HT1080 (cell line): ENCODE results near the genes VEGFB, PPP1R14B, PLCB3, CATSPERZ, ESRRA and NRXN2.

GRCh38 chr11:64203870-64205069 is 2.3 kb upstream of the FERMT3 start:
RAMPAGE:
- cytosol, long total RNA, result no peak
- long total RNA, result no peak
- nucleus, long total RNA, result no peak

DNA sequence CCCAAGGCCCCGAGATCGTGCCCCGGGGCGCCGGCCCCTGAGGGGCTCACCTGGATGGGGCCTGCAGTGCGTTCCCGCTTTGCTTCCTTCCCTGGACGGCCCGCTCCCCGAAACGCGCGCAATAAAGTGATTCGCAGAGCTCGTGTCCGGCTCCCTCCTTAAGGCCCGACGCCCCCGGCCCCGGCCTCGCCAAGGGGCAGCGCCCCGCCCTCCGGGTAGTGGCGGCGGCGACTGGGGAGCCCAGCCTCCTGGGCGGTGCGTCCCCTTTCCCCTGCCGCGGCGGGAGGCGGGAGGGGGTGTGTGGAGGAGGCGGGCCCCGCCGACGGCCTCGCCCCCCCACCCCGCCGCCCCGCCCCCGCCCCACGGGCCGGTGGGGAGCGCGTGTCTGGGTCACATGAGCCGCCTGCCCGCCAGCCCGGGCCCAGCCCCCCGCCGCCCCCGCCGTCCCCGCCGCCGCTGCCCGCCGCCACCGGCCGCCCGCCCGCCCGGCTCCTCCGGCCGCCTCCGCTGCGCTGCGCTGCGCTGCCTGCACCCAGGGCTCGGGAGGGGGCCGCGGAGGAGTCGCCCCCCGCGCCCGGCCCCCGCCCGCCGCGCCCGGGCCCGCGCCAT is at the start of gene VEGFB:
VEGFB (plus strand) TSS at position 441 of the 609 bp plus-strand sequence.
RAMPAGE:
- cytosol, long total RNA, result no peak
- long total RNA, result no peak
- nucleus, long total RNA, result no peak

DNA sequence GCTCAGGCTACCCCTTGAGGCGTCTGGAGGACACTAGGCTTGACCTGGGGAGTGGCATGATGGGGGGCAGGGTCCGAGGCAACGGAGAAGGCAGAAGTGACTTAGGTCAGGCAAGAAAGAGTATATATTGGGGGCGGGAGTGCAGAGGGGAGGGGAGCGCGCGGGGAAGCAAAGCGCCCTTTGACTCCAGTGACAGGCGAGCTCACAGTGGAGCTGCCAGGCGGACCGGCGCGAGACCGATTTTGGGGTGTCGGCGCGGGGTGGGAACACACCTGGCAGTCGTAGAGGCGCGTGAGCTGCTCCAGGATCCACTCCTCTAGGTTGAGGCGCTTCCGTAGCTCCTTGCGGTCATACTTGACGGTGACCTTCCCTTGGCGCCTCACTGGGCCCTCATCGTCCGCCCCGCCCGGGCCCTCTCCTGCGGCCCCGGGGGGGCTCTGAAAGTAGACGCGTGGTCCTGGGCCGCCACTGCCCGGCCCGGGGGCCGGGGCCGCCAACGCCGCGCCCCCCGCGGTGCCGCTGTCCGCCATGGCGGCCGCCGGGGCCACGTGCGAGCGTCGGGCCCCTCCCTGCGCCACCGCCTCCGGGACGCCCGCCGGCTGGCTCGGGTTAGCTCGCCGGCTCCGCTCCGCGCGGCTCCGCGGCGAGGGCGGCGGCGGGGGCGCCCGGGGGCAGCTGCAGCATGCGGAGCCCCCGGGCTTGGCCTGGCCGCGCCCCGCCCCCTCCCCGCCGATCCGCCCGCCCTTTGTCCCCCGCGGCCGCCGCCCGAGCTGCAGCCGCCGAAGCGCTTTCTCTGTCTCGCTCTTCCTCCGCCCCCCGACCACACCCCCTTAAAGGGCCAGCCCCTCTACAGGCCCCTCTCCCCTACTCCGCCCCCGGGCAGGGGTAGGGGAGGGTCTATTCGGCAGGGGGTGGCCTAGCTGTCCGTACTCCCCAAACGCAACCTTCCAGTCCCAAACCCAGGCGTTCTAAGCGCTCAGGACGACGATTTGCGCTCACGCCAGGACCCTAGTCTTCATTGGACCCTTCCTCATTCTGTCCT is at the start of gene PPP1R14B:
PPP1R14B (minus strand) TSS at position 800 of the 1,042 bp plus-strand sequence.
RAMPAGE:
- cytosol, long total RNA, result no peak
- long total RNA, result start-site peak on the minus strand centred at position 434 of the sequence, 106 bp wide, 84 reads
- nucleus, long total RNA, result no peak

DNA sequence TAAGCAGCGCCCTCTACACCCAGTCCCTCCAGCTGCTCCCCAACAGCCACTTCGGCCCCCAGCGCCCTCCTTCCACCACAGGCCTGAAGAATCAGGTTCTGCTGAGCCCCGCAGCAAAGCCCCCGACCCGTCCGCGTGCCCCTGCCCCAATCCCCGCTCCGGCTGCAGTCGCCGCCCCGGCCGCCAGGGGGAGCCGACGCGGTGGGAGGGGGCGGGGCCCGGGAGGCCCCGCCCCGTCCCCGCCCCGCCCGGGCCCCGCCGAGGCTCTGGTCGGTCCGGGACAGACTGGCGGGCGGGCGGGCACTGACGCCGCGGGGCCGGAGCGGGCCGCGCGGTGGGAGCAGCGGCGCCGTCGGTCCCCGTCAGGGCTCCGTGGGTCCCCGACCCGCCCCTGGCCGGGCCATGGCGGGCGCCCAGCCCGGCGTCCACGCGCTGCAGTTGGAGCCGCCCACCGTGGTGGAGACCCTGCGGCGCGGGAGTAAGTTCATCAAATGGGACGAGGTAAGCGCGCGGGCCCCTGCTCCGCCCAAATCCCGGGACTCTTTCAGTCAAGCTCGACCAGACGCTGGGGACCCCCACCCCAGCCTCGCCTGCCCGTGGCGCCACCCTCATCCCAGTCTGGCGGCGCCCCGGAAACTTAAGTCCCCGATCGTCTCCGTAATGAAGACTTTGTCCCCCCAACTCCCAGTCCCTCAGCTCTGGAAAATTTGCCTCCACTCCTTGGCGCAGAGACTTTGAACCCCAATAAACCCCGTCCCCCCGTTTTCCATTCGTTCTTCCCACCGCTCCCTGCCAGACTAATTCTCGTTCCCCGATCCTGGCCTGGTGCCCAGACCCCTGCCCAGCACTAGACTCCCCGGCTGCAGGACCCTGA is at the start of gene PLCB3:
PLCB3 (plus strand) TSS at position 283 of the 874 bp plus-strand sequence.
RAMPAGE:
- cytosol, long total RNA, result no peak
- long total RNA, result no peak
- nucleus, long total RNA, result no peak

RAMPAGE:
- cytosol, long total RNA, result no peak
- long total RNA, result no peak
- nucleus, long total RNA, result no peak
These were observed 16.5 kb downstream of the BAD start for GRCh38 chr11:64267873-64268370.

DNA sequence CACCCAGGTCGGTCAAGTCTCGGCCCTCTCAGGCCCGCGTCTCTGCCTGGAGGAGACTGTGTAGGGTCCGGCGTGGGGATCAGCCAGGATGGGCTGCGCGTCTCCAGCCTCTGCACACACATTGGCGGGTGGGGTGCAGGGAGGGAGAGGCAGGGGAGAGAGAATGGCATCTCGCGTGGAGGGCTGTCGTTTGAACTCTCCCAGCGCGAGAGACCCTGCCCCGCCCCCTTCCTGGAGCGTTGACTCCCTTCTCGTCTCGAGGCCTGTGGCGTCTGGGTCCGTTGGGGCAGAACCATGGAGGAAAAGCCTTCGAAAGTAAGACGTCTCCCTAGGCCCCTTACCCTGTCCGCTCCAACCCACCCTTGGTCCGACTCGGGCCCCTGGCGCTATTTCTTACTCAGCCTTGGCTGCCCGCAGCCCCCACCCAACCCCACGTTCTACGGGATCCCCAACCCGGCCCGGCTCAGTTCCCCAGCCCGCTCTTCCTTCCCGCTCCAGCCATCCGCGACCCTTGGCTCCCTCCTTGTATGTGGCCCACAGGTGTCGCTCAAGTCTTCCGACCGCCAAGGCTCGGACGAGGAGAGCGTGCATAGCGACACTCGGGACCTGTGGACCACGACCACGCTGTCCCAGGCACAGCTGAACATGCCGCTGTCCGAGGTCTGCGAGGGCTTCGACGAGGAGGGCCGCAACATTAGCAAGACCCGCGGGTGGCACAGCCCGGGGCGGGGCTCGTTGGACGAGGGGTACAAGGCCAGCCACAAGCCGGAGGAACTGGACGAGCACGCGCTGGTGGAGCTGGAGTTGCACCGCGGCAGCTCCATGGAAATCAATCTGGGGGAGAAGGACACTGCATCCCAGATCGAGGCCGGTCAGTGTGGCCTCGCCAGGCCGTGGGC is at the start of gene CATSPERZ:
CATSPERZ (plus strand) TSS at position 242 of the 899 bp plus-strand sequence.
RAMPAGE:
- cytosol, long total RNA, result start-site peak on the plus strand centred at position 576 of the sequence, 45 bp wide, 14 and 20 reads in 2 replicates
- long total RNA, result no peak
- nucleus, long total RNA, result no peak

DNA sequence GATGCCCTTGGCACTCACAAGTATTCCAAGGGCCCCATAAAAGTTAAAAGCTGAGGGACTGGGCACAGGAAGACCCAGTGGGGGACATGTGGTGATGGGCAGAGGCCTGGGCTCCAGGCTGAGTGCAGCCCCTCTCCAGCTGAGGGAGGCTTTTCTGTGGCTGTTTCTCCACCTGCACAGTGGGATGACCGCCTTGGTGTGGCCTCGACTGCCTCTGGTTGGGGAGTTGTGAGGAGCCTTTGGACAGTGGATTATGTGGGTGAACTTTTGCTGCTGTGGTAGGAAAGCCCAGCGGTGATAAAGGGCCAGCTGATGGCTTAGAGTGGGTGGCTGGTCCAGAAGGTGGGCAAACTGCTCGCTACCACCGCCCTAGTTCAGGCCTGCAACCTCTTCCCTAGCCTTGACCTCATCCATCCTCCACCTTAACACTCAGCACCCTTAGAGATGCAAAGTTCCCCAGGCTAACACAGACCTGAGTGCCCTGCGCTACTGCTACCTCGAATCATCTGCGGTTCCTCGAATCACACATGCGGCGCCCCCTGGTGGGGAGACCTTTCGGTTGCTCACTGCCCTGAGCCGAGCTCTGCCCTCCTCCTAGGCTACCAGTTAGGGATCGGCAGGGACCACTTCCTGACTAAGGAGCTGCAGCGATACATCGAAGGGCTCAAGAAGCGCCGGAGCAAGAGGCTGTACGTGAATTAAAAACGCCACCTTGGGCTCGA is 1.2 kb upstream of the ESRRA start:
RAMPAGE:
- cytosol, long total RNA, result no peak
- long total RNA, result no peak
- nucleus, long total RNA, result no peak

RAMPAGE:
- cytosol, long total RNA, result no peak
- long total RNA, result no peak
- nucleus, long total RNA, result no peak
These were observed 111 bp upstream of the ESRRA start for GRCh38 chr11:64305349-64305476.

DNA sequence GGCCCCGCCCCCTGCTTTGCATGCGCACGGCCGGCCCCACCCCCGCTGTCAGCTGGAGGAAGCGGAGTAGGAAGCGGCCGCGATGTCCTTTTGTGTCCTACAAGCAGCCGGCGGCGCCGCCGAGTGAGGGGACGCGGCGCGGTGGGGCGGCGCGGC is at the start of gene ESRRA:
ESRRA (plus strand) TSS at position 48 of the 156 bp plus-strand sequence.
RAMPAGE:
- cytosol, long total RNA, result no peak
- long total RNA, result no peak
- nucleus, long total RNA, result no peak

RAMPAGE:
- cytosol, long total RNA, result no peak
- long total RNA, result no peak
- nucleus, long total RNA, result no peak
These were observed 457 bp downstream of the RPS6KA4 start for GRCh38 chr11:64359450-64359787.

RAMPAGE:
- cytosol, long total RNA, result no peak
- long total RNA, result no peak
- nucleus, long total RNA, result no peak
These were observed 1.9 kb upstream of the SLC22A11 start for GRCh38 chr11:64553811-64554359.

RAMPAGE:
- cytosol, long total RNA, result no peak
- long total RNA, result no peak
- nucleus, long total RNA, result no peak
These were observed 38.6 kb downstream of the SLC22A12 start for GRCh38 chr11:64629533-64630032.

RAMPAGE:
- cytosol, long total RNA, result no peak
- long total RNA, result no peak
- nucleus, long total RNA, result no peak
These were observed 52.4 kb downstream of the SLC22A12 start for GRCh38 chr11:64642899-64644259.

RAMPAGE:
- cytosol, long total RNA, result no peak
- long total RNA, result no peak
- nucleus, long total RNA, result no peak
These were observed 11.6 kb downstream of the NRXN2 start for GRCh38 chr11:64711299-64711870.

RAMPAGE:
- cytosol, long total RNA, result no peak
- long total RNA, result no peak
- nucleus, long total RNA, result no peak
These were observed at the start of gene NRXN2 for GRCh38 chr11:64723098-64723917. NRXN2 (minus strand) TSS chr11:64723197.

DNA sequence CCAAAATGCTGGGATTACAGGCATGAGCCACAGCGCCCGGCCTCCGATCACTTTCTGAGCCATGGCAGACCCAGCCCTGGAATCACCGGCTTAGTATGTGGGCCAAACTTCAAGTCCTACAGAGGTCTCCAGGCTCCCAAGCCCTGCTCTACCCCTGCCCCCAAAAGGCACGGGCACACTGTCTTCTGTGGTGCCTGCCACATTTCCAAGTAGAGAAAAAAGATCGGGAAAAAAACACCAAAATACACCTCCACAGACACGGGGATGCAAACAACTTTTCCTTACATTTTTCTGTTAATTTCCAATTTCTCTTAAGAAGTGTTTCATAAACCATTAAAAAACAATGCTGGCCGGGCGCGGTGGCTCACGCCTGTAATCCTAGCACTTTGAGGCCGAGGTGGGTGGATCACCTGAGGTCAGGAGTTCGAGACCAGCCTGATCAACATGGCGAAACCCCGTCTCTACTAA is 1.8 kb upstream of the PYGM start:
RAMPAGE:
- cytosol, long total RNA, result no peak
- long total RNA, result no peak
- nucleus, long total RNA, result no peak

DNA sequence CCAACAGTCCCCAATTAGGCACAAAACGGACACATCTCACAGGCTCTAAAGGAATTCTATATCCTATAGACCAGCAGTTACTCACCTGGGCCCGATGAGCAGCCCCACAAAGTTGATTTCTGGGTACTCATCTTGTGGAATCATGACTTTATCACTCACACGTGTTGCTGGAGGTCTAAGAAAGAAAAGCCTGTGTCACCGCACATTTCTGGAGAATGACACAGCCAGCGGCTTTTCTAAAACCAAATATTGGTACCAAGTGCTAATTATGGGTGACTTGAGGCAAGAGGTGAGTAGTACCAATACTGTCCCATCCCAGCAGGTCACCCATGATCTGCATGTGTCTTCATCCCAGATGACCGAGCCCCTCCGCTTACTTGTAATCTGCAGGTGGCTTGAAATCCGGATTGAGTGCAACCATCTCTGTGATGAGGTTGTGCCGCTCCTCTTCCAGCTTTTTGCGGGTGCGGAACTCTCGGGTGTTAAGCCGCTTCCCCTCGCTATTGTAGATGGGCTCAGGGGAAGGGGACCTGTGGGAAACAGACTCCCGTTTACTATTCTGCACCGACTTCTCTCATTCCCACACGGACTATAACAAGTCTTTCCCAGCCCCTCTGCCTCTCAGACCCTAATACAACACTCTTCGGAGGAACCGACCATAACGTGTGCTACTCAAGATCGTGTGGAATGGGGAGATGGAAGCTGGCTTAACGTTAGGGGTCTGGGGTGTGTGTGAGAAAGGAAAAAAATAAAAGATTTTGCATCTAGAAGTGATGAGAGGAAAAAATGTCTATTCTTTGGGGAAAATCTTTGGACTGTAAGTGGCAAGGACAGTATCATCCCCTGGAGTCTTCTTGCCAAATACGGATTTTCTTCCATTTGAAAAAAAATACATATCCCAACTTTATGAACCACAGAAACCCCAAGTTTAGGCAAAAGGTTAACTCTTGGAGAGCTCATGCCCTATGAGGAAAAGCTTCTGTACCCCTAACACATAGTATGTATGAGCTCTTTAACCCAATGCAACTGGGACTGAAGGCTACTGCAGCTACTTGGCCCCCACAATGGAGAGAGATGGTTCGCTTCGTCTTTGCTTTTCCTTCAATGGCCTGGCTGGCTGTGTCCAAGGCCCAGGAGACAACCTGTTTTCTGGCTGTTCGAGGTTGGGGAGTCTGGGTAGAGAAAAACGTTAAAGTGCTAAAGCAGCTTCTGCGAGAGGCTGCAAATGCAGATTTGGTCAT is 8.0 kb downstream of the SF1 start:
RAMPAGE:
- cytosol, long total RNA, result no peak
- long total RNA, result no peak
- nucleus, long total RNA, result no peak

DNA sequence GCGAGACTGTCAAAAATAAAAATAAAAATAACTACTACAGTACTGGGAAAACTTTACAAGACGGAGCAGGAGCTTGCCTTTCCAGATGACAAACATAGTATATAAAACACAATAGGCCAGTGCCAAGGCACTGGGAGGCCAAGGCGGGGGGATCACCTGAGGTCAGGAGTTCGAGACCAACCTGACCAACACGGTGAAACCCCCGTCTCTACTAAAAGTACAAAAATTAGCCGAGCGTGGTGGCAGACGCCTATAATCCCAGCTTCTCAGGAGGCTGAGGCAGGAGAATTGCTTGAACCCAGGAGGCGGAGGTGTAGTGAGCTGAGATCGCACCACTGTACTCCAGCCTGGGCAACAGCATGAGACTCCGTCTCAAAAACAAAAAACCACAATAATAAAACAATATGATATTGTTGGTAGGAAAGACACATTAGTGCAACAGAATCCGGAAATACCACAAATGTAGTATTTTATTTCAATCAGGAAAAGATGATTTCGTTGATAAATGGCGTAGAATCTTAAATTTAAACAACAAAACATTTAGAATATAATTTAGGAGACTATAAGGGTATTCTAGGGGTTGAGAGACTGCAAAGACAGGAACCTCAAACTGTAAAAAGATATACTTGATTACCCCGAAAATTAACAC is 1.5 kb upstream of the SF1 start:
RAMPAGE:
- cytosol, long total RNA, result no peak
- long total RNA, result no peak
- nucleus, long total RNA, result no peak

RAMPAGE:
- cytosol, long total RNA, result no peak
- long total RNA, result no peak
- nucleus, long total RNA, result no peak
These were observed 13.4 kb downstream of the EHD1 start for GRCh38 chr11:64864875-64865571.

GRCh38 chr11:64867646-64868520 is 10.5 kb downstream of the EHD1 start:
RAMPAGE:
- cytosol, long total RNA, result no peak
- long total RNA, result no peak
- nucleus, long total RNA, result no peak